SJCRH30 (cell line): ENCODE results near the genes MFSD9 and MRPS9.

GRCh38 chr2:102513936-102514444 is 41.0 kb downstream of the SLC9A4 start:
- RAMPAGE, long total RNA = no peak

DNA sequence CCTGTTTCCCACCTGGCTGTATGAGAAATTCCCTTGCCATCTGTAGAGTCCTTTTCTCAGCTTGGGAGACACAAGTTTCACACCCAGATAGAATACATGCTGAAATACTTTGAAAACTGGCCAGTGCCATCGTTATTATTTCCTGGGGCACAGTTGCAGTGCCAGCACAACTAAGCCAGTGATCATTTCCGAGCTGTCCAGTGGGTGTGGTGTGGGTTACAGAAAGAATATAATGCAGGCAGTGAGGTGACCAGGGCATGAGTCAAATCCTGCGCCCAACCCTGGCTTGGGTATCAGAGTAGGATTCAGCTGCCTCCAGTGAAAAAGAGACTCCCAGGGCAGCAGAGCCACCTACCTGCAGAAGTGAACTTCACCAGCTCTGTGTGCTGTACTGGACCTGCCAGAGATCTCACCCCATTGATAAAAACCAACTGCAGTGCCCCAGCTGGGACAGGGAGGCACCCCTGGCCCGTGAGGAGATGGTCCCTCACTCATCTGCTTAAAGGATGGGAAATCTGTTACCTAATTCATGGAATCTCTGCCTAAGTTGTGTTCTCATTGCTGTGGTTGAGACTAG is 18.0 kb downstream of the SLC9A2 start:
- RAMPAGE, long total RNA = no peak

DNA sequence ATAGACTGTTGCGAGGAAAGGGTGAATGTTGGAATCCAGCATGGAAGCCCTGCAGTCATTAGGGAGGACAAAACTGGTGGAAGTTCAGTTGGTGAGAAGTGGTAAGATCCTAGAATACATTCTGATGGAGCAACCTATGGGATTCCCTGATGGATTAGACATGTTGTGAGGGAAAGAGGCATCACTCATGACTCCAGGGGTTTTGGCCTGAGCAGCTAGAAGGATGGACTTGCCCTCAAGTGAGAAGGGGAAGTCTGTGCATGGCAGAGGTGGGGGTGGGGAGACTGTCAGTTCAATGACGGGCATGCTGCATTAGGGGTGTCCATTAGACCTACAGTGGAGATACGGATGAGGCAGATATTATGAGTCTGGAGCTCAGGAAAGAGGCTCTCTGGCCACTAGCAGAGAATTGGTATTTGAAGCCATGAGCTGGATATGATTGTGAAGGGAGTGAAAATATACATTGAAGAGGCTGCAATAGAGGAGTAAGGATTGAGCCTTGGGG is 51.2 kb downstream of the MFSD9 start:
- RAMPAGE, long total RNA = no peak

DNA sequence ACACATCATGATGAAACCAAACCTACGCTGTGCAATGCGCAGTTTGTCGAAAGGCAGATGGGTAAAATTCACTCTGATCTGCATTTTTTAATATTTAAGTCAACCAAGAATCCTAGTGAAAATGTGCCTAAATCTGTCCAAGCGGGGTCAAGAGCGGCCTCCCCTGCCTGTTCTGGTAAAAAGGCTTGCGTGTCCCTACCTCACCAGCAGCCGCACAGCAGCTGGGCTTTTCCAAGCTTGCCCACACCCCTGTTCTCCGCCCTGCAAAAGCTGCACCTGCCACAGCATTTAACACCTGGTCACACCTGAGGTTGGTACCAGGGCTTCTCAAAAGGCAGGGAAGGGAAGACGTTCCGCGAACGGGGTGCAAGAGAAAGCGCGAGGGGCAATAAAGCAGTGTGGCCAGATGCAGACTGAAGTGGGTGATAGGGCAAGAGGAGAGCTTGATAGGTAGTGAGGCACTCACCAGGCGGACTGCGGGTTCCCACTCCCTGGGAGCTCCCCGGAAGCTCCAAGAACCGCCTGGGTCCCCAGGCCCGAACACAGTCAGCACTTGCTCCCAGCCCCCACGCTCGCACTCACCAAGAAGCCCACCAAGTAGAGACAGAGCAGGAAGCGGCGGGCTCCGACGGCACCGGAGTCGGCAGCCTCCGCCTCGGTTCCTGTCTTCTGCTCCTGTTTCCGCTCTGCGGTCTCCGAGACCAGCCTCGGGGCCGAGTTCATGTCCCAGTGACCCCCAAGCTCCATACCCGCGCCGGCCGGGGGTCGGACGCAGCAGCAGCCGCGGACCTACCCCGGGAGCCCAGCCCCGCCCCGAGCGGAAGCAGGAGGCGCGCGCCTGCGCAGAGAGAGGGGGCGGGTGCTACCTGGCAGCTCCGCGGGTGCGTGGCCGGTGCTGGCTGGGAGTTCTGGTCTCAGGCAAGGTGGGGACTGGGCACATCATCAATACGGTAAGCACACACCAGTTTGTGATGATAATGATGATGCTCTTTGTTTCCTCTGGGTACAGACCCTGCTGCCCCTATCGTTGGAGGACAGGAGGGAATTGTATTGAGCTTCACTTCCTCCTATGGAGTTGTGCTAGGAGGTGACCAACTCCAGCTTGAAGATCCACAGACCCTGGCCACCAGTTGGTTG is at the start of gene MFSD9:
MFSD9 (minus strand) TSS at position 825 of the 1,137 bp plus-strand sequence.
- RAMPAGE, long total RNA = no peak

DNA sequence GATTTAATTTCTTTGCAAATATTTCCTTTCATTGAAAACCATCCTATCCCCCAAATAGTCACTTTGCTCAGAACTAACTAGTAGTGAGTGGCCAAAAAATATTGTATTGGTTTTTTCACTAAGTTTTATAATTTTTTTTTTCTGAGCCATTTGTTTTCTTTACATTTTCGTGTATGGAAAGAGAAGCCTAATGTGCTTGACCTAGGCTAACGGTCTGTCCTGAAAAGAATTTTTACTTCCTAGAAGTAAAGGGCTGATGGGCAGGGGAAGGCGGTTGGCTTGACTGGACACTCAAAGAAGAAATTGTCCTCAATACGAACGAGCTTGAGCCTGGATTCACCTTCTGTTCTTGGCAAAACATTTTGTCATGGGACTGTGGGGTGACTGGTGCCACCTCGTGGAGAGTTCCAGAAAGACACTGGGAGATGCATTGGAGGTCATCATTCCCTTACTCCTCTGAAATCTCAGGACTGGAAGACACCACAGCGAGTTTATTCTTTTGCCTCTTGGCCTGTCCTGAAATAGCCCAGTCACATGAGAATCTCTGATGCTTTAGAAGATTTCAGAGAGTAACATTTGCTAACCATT is 44.3 kb downstream of the TMEM182 start:
- RAMPAGE, long total RNA = no peak

DNA sequence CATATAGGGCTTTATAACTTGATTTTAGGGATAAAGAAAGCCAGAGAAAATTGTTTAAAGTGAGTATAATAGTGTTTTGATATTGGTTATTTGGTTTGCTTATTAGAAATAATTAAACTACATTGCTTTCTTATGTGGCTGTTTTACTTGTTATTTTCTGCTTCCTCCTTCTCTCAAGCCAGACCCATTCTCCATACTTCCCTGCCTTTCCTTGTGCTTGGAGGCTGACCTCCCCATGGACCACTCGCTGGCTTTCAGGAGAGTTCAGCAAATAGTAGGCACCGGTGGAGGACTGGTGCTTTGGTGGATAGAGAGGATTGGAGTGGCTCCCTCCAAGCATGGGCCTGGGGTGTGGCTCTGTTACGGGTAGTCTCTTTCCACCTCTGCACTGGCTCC is 979.3 kb downstream of the TMEM182 start:
- RAMPAGE, long total RNA = no peak

DNA sequence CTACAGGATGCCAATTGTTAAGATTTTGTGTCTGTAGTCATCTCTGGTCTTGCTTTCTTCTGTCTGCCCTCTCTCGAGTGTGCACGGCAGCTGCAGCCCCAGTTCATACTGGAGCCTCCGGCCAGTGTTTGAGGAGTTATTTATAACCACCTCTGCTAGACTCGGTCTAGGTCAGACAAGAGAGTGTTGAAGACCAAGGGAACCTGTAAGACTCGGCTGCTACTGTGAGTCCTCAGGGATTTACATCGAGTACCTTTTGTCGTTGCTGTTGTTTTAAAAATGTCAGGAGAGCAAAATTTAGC is 810.0 kb upstream of the POU3F3 start:
- RAMPAGE, long total RNA = no peak

DNA sequence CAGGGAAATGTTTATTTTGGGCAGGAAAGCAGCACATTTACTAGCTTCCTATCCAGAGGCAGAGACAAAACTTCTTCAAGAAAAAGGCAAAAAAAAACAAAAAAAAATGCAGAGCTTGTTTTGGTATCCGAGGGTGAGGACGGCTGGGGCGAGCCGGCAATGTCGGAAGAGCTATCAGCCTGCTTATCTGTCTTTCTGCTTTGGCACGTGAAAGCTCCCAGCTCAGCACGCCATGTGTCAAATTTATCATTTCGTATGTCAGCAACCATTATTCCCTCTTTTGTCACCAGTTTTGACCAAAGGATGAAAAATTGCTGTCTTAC is 532.2 kb upstream of the POU3F3 start:
- RAMPAGE, long total RNA = no peak

DNA sequence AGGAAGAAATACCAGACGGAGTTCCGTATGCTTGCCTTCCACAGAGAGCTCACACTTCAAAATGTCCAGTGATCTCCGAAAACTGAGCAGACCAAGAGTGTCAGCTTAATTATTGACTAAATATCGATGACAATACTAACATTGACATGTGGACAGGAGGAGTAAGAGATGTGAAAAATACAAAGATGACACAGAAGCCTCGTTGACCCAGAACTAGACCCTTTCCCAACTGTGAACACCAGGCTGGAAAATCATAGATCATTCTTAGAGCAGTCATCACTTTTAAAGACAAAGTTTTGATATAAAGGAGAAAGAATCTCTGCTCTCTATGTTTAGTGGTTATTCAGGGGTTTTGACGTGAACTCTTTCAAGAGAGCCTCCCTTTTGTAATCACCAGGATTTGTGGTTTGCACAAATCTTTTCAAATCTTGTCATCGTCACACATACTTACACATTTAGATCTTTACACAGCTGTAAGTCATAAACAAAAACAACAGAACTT is 439.9 kb upstream of the POU3F3 start:
- RAMPAGE, long total RNA = no peak

GRCh38 chr2:105037716-105037946 is 238 bp upstream of the MRPS9 start:
- RAMPAGE, long total RNA = no peak

- RAMPAGE, long total RNA = no peak
Observed at GRCh38 chr2:105037947-105038724, at the start of gene MRPS9. MRPS9 (plus strand) TSS chr2:105038069.

DNA sequence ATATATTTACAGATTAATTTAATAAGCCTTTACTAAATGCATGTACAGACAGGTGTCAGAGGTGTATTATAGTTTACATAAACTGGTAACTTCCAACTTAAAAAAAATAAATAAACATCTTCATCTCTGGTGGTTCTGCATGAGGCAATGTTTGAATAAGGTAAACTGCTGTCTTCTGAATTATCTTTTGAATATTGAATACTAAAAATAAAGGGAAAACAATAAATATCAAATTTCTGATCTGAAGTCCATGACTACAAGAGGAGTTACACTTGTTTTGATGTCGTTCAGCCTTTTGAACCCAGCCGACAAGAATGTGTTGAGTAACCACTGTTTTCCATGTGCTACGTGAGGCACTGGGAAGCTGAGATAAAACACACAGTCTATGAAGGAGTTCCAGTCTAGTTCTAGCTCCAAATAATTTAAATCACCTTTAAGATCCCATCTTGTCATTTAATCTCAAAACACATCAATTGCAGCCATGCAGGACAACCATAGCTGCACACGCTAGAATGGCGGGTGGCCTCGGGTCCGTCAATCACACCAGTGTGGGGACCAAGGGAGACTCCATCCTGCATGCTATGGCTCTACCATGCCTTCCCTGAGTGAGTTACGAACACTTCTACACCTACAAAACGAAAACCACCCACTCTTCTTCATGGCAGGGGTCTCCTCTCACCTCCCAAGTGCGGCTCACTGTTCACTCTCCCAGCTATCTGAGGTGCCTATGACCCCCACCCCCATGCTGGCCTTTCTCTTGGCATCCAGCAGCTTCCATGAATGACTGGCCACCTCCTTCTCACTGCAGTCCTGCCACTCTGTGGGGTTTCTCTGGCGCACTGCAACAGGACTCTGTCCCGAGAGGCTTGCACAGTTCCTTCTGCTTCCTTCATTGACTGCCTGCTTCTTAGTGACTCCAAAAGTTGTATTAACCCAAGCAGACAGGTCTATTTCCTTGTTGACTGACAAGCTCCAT is 3.8 kb downstream of the FHL2 start:
- RAMPAGE, long total RNA = no peak

- RAMPAGE, long total RNA = no peak
Observed at GRCh38 chr2:105404095-105405111, 5.6 kb upstream of the FHL2 start.

- RAMPAGE, long total RNA = no peak
Observed at GRCh38 chr2:105435355-105435686, 36.5 kb upstream of the FHL2 start.

DNA sequence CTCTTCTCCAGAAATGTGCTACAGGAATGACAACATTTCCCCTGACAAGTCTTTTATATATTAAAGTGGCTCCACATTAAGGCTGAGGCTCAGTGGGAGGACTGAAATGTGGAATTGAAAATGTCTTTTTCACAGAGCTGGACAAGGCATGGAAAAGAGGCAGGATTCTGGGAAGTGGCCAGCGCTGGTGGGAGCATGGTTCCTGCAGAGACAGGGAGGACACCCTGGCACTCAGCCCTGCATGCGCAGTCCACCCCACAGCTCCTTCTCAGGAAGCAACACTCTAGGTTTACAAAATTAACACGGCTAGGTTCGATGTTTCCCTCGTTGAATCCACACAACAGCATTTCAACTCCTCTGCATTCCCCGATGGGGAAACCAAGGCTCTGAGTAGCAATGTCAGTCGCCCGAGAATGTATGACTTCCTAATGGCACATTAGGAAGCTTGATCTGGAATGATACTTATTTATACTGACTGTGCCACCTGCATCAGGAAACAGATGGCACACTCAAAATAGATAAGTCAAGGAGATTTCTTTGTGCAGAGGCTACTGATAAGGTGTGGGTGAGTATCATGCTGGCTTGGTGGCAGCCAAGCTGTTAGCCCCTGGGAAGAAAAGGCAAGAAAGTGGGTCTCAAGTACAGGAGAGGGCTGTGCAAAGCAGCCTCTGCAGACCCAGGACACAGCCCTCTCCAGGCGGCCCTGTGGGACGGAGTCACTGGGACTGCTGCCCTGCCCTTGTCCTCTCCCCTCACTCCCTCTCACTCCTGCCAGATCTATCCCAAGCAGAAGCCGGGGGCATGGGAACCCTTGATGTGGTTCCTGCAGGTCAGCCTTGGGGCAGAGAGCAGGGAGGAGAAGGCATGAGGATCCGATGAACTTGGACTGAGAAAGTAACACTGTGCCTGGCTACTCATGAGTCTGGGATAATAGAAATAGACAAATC is 158.4 kb upstream of the FHL2 start:
- RAMPAGE, long total RNA = no peak

DNA sequence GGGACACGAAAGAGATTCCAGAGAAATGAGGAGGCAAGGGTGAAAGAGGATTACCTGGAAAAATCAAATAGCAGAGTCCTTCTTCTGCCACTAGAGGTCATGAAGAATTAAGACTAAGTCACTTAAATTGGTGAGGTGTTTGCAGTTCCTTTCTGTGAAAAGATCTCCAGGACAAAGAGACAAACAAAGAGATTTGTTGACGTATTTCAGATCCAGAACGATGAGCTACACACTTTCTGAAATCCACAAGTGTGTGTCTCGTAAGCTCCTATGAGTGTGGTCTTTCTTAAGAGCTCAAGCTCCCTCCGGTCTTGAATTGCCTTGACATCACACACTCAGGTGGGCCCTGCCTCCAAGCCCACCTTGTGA is 168.3 kb upstream of the NCK2 start:
- RAMPAGE, long total RNA = no peak

DNA sequence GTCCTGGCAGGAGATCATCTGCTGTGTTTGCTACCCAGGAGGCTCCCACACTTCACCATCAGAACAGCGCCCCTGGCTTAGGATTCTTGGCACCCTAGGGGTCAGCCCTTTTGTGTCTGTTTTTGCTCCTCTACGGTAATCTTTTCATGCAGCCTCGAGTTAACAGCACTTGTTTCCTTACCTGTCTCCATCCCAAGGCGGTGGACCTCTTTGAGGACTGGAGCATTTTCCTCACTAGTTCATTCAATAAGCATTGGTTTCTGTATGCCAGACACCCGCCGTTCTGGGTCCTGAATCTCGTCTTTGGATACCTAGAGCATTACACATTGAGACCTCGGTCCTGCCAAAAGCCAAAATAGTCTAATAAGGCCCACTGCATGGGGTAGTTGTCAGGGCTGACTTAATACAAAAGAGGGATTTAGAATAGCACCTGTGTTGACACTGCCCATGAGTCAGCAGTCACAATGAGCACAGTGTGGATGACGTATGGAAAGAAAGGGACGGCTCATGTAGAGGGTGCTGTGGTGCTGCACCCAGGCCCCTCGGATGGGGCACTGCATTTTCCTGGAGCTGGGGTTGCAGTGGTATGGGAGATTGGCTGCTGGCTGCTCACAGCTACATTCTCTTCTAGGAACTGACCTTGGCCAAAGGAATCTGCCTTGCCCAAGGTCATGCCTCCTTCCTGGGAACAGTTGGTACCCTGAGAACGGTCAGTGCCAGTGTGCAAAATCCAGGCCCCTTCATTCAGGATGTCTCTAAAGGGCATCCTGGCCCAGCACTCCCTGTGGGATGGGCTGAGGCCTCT is 127.0 kb upstream of the NCK2 start:
- RAMPAGE, long total RNA = no peak

DNA sequence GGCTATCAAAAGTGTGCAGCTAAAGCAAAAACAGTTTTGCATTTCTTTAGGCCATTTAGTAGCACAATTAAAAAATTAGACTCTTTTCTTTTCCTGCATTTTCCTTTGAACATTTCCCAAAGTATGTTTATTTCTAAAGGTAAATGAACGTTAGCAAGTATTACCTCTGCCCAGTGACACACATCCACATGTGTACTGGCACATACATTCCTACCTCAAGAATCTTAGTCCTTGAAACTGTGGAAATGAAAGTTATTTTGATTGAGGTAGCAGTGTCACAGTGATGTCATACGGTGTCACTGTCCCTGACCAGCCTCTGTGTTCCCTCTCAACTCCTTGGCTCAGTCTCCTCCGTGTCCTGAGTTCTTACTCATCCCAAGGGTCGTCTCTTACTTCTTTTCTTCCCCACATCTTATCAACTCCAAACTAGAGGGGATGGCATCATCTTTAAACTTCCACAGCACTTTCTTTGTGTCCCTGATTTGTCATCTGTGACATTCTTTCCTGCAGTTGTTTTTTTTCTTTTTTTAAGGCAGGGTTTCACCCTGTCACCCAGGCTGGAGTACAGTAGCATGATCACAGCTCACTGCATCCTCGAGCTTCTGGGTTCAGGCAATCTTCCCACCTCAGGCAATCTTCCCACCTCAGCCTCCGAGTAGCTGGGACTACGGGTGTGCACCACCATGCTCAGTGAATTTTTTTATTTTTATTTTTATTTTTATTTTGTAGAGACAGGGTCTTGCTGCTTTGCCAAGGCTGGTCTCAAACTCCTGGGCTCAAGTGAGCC is 3.4 kb downstream of the NCK2 start:
- RAMPAGE, long total RNA = no peak

GRCh38 chr2:105771844-105772206 is 27.1 kb downstream of the NCK2 start:
- RAMPAGE, long total RNA = no peak

DNA sequence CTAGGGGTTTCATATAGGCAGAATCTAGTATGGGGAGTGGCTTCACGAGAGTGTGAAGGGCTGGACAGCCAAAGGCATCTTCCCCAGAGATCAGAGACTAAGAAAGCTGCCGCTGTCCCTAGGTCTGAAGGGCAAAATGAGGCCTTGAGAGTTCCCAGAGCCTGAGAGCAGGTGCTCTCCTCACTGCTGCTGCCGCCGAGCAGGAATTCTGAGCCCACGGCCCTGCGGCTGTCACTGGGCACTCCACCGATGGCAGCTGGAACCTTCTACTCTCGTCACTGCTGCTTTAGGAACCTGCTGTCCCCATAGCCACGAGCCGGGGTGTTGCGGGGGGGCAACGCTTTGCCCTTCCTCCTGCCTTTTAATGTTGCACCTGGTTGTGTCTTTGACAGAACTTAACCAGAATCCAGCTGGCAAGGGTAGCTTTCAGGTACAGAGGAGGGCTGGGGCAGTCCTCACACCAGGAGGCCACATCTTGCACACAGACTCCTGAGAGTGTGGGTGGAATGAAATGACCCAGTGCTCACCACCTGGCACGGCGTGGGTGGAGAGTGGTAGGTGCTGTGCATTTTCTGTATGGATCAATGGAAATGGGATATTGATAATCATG is 32.3 kb downstream of the NCK2 start:
- RAMPAGE, long total RNA = no peak